ENCODE data around the gene SDE2.

DNA sequence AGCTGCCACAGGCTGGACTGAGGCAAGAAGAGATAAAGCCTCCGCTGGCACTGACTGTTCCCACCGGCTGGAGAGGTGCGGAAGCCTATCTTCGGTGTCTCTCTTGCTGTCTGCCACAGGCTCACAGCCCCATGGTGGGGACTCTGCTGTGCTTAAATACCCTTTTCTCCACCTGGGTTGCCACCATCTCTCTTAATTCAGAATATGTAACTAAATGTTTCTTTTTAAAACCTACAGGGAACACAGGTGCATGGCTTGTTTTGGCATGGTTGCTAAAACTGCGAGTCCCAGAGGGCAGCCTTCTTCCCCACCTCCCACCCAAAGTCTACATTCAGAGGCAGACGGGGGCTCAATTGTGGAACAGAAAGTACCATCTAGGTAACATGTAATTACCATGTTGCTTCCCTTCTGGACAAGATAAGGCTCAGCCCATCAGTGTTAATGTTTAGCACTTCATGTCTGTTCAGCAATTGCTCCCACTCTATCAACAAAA is 8.2 kb upstream of the LBR start:
- RRBS, result no CpG with 5 or more reads among the region's 6 CpGs

DNA sequence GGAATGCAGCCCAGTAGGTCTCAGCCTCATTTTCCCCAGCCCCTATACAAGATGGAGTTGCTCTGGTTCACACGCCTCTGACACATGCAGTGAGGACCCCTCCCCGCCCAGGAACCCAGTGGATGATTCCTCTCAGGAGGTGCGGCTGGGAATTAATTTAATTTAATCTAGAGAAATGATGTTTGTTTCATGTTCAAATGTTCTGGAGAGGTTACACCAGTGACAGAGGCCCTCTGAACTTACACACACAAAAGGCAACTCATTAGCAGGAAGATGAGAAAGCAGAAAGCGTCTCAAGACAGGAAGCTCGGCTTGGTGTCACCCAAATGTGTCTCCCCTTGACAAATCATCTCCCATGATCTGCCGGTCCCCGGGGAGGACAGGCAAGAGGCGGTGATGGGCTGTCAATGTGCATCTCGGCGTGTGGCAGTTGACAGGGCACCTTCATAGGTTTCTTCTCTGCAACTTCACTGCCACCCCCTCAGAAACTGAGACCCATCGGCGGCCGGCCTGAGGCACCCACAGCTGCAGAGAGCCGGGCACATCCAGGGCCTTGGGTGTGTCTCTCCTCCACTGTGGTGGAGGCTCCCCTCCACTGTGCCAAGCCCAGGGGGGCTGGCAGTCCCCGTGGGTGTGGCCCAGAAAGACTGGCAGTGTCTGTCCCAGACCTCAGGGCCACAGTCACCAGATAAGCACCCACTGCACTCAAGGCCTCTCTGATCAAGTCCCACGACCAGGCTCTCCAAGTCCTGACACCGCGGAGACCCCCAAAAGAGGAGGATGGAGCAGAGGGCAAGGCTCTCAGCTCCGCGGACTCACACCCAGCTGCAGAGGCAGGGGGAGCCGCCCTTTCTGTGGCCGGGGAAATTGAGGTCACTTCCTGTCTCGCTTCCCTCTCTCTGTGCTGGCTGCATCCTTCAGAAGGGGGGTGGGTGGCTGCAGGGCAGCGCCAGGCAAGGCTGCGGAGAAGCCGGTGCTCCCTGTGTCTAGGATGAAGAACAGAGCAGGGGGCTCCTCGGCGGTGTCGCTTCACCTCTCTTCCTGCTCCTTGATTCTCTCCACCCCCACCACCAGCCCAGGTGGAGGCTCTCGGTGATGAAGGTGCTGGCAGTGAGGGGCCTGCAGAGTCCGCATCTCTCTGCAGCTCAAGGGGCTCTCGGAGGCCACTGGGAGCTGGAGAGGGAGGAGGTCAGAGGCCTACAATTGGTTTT is 39.5 kb upstream of the LBR start:
- RRBS, result 42% methylated on average over 5 of the region's 32 CpGs

- RRBS, result no CpG with 5 or more reads among the region's 1 CpG
These were observed 12.4 kb downstream of the ENAH start for GRCh38 chr1:225640487-225640891.

GRCh38 chr1:225653220-225653560 is 267 bp upstream of the ENAH start:
- RRBS, result 0% methylated on average over 5 of the region's 40 CpGs

- RRBS, result no CpG with 5 or more reads among the region's 7 CpGs
These were observed 8.3 kb downstream of the EPHX1 start for GRCh38 chr1:225818208-225818671.

- RRBS, result no CpG with 5 or more reads among the region's 6 CpGs
These were observed 9.5 kb downstream of the EPHX1 start for GRCh38 chr1:225819384-225819872.

GRCh38 chr1:225823935-225824429 is 14.1 kb downstream of the EPHX1 start:
- RRBS, result no CpG with 5 or more reads among the region's 9 CpGs

GRCh38 chr1:225875140-225875806 is 6.9 kb downstream of the TMEM63A start:
- RRBS, result no CpG with 5 or more reads among the region's 11 CpGs

DNA sequence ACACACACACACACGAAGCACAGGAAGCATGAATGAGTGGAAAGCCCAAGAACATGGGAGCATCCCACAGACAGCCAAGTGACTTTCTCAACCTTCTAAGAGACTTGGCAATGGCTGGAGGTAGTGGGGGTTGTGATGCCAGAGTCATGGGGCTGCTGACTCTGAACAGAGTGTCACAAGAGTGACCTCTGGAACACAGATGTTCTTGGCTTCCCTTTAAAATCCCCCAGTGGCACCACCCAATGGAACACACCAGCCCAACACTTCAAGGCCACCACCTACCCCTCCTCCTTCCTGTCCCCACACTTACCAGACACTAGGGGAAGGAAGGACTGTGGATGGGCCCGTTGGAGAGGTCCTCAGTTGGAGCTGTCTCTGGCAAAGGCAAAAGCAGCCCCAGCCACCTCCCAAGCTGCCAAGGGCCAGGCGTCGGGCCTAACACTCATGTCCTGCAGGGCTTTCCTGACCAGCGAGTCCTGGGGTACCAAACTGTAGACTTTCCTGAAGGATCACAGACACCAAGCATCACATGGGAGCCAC is 3.2 kb downstream of the TMEM63A start:
- RRBS, result no CpG with 5 or more reads among the region's 5 CpGs

DNA sequence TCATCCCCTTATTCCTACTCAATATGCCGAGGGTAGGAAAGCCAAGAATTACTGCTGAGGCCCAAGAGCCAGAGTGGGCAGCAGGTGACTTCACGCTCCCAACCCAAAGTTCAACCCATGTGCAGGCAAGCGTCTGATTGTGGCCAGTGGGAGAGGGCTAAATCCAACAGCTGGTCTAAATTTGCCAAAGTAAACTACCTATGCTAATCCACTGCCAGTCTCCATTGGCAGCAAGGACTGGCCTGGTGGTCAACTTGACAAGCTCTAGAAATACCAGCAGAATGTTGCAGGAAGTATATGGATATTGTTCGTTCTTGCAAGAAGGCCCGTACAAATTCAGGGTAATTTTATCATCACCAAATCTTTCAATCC is 1.6 kb downstream of the TMEM63A start:
- RRBS, result no CpG with 5 or more reads among the region's 5 CpGs

- RRBS, result 1% methylated on average over 8 of the region's 35 CpGs
These were observed 615 bp downstream of the TMEM63A start for GRCh38 chr1:225881325-225882205.

DNA sequence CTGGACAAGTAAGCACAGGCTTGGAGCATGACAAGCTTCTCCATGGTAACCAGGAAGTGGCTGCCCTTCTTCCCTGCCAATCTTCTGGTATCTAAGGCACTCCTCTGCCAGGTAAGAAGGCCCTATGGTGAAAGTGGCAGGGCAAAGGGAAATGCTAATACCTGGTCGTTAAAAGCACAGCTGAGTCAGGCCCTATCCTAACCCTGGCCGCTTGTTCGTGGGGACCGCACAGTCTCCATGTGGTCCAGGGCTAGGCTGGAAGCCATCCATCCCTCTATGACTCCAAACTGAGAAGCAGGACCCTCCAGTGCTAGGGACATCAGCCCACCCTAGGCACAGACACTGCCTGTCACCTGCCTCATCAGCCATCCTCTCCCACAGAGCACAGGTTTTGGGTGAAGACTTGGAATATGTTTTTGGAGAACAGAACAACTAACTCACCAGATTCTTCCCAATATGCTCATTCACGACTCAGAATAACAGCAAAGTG is 1.4 kb downstream of the PYCR2 start:
- RRBS, result no CpG with 5 or more reads among the region's 5 CpGs

DNA sequence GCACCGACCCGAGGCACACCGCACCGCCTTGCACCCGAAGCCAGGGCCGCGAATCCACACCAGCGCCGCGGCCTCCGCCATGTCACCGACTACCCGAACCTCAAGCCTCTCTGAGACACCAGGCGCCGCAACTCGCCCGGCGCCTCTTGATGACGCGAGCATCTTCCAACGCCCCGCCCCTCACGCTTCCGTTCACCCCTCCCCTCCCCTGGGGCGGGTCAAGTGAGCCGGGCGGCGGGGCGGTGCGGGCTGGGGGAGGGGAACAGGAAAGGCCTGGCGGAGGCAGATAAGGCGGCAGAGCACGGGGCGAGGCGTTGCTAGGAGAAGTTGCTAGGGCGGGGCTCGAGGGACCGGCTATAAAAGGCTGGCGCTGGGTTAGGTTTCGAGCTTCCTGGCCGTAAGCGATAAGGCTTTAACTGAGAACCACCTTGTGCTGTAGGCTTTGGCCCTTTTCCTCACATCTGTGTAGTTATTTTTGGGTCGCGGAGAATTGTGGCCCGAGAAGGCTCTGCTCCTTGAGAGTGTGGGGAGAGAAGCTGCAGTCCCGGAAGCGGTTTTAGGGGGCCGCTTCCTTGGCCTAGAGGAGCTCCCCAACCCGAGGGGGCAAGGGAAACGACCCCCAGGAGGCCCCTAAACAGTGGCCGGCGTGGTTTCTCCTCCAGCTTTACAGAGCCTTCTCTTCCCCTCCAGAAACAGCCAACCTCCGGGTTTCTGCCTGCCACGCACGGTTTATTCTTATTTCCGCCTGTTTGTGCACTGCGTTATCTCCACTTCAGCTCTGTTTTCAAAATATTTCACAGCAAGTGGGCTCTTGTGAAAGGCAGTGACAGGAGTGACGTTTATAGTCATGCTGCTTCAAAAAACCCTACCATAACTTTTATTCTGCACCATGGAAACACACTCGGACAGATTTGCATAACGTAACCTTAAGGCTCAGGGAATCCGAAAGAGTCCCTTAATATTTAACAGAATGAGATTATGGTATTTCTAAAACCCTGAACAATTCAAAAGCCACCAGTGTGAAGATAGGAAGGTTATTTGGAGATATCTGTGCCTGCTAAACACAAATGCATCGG is at the start of gene SDE2:
Gene SDE2, minus strand, starts transcription at position 112 of the 1,076 bp plus-strand sequence.
- RRBS, result 3% methylated on average over 14 of the region's 62 CpGs

GRCh38 chr1:226001863-226002685 is 2.9 kb upstream of the SDE2 start:
- RRBS, result no CpG with 5 or more reads among the region's 9 CpGs

GRCh38 chr1:226002686-226003243 is 3.6 kb upstream of the SDE2 start:
- RRBS, result no CpG with 5 or more reads among the region's 4 CpGs

- RRBS, result no CpG with 5 or more reads among the region's 37 CpGs
These were observed 1.1 kb downstream of the H3-3A start for GRCh38 chr1:226063380-226064187.

DNA sequence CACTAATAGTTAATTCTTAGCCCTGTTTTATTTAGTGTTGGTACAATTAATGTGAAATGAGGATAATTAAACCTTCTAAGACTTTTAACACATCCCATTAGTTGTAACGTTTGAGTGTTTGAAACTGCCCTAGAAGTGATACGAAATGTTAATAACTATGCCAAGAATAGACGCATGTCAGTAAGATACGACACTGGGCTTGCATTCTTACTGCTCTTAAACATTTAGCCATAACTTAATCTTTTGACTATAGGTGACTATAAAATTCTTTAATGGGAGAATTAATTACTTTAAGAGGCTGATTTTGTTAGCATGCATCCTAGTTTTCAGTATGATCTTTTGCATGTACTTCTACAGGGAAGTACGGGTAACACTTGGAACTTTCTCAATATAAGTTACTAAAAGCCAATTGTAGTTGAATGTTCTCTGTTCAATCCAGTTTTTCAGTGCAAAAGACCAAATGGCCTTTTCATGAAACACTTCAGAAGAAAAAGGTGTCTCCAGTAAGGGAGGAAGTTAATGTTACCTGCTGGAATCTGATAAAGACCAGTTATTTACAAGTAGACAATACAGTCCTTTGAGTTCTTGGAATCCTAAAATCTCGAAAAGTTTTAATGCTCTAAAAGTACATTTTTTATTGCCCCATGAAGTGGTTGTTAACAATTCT is 10.0 kb downstream of the H3-3A start:
- RRBS, result no CpG with 5 or more reads among the region's 6 CpGs

DNA sequence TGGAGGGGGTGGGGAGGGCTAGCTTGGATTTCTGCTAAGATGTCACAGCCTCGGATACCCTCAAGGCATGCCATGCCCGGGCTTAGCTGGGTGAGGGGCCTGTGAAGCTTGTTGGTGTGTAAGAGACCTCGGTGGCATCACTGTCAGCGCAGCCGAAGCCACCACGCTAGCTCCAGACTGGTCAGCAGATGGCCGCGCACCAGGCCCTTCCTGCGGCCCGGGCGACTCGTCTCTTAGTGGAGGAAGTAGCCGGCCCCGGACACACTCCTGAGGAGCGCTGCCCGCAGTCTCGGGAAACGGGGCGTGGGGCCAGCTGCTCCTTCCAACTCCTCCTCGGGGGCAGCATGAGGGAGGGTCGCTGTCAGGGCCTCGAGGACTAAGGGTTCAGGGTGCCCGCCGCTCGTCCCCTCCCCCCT is 20.4 kb downstream of the H3-3A start:
- RRBS, result 3% methylated on average over 1 of the region's 25 CpGs

DNA sequence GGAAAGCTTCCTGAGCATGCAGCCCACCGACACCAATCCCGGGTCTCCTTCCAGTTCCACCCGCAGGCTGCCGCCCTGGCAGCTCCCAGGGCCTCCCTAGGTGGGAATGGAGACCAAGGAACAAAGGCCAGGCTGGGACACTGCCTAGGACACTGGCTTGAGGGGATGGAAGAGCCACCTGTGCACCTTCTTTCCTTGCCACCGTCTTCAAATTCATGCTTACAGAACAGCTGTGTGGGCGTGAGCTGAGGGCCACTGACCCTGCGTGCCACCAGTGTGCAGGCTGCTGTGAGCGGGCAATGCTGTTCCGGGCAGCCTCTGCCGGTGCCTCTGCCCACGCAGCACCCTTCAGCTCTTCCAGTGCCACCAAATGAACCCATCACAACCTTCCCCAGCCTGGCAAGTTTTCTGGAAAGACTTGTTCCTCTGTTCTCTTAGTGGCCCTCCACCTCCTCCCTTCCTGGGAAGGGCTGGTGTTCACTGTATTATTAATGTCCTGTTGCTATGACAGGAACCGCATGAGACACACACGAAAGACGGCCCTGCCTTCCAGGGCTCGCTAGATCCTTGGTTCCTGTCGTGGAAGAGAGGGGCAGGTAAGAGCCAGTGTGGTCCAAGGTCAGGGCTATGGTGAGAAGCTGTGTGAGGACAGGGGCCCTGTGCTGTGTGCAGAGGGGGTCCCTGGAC is 53.5 kb downstream of the ACBD3 start:
- RRBS, result 51% methylated on average over 2 of the region's 16 CpGs

GRCh38 chr1:226134618-226135746 is 51.6 kb downstream of the ACBD3 start:
- RRBS, result no CpG with 5 or more reads among the region's 33 CpGs